SEM (cell line): ENCODE measurements around a stretch of chr10.

- PRO-cap, result no peak
Measured at GRCh38 chr10:103281566-103282119, 4.7 kb downstream of the INA start.

- PRO-cap, result no peak
Measured at GRCh38 chr10:103388736-103389343, 7.4 kb downstream of the ATP5MK start.

DNA sequence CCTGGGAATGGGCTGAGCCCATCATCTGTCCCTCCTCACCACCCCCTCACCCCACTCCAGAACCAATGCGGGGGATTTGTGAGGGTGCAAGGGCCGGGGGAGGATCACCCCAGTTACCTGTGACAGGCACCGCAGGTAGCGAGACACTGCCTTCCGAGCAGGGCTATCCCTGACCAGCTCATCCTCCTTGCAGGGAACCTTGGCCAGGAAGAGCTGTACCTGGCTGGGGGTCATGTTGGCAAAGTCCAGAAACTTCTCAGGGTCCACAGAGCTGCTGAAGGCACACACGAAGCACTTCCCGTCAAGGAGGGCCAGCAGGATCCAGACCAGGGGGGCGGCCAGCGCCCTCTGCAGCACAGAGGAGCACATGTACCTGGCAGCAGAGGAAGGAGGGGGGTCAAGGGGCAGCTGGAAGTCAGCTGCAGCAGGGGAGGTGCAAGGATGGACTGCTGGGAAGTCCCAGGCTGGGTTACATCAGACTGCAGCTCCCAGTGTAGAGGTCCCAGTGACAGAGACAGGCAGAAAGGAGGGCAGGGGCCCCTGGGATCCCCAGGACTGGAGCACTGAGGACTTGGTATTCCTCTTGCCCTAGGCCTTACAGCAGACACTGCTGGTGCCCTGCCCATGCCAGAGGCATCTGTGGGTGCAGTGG, 2.7 kb downstream of the CALHM3 start:
- PRO-cap, result no peak

GRCh38 chr10:103548607-103549596, 55.4 kb downstream of the NEURL1 start:
- PRO-cap, result no peak

- PRO-cap, result no peak
Measured at GRCh38 chr10:103583724-103584606, 90.5 kb downstream of the NEURL1 start.

- PRO-cap, result no peak
Measured at GRCh38 chr10:103598062-103599291, 105.0 kb downstream of the NEURL1 start.

GRCh38 chr10:103600002-103600598, 106.6 kb downstream of the NEURL1 start:
- PRO-cap, result no peak

GRCh38 chr10:103619777-103620672, 126.5 kb downstream of the NEURL1 start:
- PRO-cap, result no peak

GRCh38 chr10:103637622-103638813, 144.5 kb downstream of the NEURL1 start:
- PRO-cap, result no peak

DNA sequence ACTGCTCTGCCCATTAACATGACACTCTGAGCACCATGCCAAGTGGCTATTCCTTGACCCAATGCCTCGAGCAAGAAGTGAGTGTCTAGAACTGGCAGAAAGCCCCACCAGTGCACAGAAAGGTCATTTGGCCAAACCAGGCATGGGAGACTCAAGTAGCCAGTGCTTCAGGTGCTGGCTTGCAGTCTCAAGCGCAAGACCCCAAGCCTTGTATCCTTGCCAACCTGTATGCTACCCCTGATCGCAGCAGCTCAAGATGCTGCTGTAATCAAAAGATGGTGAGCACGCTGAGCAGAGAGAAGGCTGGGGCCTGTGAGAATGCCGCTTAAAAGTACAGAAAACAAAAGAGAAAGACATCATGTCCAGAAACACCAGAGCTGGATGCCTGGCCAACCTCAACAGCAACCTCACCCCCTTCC, 155.9 kb downstream of the NEURL1 start:
- PRO-cap, result no peak

DNA sequence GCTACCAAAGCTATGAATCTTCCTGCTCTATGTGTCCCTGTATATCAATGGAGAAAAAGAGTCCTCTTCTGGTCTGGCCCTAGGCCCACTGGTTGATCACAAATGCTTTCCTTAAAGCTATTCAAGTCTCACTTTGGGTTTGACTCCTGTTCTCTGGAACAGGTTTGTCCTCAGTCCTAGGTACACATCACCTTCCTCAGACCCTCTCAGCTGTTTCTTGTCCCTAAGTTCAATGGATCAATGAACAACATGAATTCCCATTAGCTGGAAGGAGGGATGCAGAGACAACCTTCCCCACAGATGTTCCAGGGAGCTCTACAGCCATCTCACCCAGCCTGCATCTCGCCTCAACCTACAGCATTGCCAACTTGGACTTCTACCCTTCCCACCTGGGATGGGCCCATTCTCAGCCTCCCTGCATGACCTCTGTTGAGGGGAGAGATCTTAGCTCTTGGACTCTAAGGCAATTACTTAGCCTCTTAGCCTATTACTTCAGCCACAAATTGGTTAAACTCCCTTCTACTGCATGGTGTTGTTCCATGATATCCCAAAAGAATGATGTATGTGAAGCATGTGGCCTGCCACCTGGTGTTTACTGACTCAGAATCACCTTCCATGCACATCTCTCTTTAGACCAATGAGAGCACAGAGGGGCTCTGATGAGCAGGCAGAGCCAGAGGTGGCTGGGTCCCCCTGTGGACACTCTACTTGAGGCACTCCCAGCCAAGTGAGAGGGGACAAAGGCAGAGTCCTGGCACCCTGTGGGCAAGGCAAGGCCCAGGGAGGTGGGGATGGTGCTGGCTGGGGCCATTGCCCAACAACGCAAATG, 164.2 kb downstream of the NEURL1 start:
- PRO-cap, result no peak

DNA sequence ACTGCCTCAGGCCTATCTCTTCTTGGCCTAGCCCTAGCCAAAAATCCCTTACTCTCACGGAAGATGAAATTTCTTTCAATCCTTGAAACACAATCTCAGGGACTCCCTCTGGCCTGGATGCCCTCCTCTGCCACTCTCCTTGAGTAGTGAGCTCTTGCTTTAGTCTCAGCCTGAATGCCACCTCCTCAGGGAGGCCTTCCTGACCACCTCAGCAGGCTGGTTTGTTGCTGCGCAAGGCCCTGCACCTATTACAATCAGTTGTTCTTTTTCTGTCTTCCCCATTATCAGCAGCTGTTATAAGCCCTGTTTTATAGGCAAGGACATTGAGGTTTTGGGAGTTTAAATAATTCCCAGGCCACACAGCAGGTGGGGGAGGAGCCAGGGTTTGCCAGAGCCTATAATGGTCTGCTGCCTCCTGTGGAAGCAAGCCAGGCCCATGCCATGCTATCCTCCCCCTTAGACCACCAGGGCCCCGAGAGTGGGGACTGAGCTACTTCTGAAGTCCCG, 141.9 kb downstream of the SH3PXD2A start:
- PRO-cap, result no peak

- PRO-cap, result no peak
Measured at GRCh38 chr10:103751753-103751994, 103.7 kb downstream of the SH3PXD2A start.

GRCh38 chr10:103771957-103773043, 83.1 kb downstream of the SH3PXD2A start:
- PRO-cap, result unidirectional peak, plus-strand start at chr10:103772403; unidirectional peak, plus-strand start at chr10:103772440; bidirectional peak, plus-strand start at chr10:103772835, minus-strand start at chr10:103772704

DNA sequence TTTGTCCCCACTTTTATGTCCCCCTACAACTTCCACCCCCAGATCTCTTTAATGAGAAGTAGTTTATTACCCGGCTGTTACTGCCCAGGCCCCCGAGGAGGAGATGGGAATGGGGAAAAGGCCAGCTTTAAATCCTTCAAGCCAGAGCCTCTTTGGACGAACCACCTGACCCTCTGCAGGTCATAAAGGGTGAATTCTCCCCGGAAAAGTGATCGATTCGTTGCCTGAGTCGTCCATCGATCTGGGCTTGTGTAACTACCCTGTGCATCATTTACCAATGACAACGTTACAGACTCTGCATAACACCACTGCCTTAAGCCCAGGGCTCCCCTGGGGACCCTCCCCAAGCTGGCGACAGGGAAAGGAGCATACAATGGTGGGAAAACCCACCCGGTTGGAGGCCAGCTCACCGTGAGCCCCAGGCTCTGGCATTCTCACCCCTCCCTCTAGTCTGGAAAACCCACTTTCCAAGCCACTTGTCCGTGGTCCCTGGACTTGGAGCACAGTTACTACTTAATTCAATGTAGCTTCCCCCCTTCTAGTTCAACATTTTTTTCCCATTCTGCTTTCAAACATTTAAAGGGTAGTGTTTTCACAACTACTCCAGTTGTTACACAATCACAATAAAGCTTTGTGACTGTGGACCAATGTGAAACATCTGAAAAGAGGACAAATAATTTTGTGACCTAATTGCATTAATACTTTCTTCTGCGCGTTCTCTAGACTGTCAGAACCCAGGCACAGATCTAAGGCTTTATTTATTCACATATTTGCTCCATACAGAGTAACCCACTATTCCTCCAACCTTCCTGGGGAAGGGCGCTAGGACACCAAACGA, 895 bp upstream of the SH3PXD2A start:
- PRO-cap, result no peak

DNA sequence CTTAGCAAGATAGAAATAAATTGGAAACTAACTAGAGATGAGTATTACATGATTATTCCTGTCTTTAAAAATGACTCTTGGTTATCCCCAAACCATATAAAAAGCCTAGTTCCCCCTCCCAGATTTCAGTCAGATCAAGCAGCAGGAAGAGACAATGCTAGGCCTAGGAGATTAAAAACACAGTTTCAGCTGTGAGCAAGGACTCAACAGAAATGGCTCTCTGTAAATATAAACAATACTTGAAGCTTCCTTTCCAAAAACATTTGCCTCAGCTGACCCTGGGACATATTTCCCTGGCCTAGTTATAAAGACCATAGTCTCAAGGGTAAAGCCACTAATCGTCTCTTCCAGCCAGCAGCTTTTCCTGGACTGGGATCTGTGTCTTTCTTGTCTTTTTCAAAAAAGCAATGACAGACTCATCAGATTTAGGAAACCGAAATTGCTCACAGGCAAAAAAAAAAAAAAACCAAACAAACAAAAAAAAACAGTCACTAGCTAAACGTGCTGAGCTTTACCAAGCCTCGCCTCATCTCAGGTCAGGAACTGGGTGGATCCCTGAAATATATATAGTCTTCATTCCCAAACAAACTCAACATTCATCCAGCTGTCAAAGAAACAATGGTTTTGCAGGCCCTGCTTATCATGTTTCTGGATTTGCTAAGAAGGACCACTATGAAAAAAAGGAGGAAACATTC, 23.6 kb downstream of the STN1 start:
- PRO-cap, result no peak

DNA sequence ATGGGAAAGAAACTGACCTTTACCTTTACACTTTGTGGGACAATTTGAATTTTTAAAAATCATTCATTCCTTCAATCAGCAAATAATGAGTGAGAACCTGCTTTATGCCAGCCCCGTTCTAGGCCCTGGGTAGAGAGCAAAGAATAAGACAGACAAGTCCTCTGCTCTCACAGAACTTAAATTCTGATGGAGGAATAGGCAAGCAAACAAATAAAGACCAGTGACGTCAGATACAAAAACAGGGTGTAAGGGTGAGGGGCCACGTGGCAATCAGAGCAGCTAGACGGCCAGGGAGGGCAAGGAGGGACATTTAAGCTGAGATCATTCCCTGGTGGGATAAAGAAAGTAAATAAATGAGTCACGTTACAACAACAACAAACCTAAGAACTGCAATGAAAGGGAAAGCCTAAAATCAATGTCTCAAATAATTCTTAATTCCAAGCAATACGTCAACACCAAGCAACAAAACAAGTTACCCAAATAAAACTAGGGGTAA, 21.8 kb downstream of the STN1 start:
- PRO-cap, result no peak

- PRO-cap, result no peak
Measured at GRCh38 chr10:104001153-104001751, 34.3 kb downstream of the SLK start.

DNA sequence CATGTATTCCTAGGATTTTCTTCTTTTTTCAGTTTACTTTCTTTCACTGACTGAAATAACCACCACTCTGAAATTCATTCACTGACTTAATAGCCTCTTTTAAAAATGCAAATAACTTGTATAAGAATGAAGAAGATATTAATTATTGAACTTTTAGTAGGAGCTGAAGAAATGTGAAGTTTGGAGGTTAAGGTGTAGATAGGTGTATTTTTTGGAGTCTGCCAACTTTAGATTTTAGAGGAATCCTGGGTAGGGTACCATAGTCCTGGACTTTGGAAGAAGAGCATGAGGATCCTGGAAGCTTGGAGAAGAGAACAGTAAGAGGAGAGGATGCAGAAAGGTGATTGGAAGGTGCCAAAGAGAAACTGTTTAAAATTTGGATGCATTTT, 37.3 kb downstream of the SLK start:
- PRO-cap, result no peak

DNA sequence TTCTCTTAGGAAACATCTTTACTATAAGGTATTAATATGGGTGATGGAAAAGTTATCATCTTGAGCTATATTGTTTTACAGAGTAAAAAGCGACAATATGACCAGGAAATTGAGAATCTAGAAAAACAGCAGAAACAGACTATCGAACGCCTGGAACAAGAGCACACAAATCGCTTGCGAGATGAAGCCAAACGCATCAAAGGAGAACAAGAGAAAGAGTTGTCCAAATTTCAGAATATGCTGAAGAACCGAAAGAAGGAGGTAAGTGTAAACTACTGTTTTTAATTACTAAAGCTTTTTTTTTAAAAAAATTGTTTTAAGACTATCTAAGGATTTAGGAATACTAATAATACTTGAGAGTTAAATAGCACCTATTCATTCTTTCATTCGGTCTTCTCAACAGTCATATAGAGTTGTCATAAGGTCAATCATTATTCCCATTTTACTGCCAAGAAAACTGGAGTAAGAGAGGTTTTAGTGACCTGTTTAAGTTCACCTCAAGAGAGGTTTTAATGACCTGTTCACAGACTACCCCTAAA, 41.2 kb downstream of the SLK start:
- PRO-cap, result no peak